Esophagus squamous epithelium (tissue), 4 donors: ENCODE results near the genes SLCO1C1, SPX and BCAT1.

DNA sequence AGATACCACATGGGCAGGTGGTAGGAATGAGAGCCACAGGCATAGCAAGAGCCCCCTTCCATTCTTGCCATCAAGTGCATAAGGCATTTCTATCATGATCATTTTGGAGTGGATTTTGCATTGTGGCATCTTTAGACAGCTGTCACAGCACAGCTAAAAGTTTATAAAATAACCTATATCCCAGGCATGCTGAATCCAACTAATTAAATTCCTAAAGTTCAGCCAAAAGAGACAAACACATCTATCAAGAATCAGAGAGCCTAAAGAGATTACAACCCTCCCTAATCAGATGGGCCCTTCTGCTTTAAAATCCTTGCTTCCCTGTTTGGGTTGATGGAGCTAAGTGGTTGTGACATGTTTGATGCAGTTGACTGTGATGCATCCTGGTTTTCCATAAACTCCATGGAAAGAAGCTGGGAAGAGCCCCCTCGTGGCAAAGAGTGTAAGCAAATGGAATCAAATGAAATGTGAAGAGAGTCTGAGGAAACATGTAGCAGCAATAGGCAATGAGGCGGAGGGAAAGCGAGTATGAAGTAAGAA is 70.6 kb upstream of the SLCO1C1 start:
- PRO-cap, result no peak
- RAMPAGE, long total RNA, 4 experiments, result no peak in any of the 4 experiments

- PRO-cap, result no peak
- RAMPAGE, long total RNA, 4 experiments, result start-site peak on the plus strand in 1 of 4 experiments, at chr12:20695352-20695367 at its widest, 5 reads per replicate
Observed at GRCh38 chr12:20695140-20695700, at the start of gene SLCO1C1. SLCO1C1 (plus strand) TSS chr12:20695332.

DNA sequence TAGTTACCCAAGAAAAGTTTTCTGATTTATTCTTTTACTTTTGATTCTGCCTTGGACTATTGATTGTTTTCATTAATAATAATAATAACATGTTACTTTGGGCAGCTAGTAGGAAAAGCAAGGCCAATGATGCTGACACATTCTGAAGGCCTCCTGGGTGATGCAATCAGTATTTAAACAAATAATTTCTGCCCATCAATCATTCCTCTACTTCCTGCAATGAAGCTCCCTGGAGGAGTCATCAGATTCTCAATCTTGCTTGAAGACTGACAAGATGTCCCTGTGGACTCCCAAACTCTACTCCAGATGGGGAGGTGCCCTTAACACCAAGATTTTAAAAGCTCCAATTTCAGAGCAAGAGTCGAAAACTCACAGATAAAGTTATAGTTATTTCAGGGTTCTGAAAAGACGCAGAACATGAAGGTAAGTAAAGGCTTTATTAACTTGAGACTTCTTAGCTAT is at the start of gene SPX:
Gene SPX (plus strand): TSS at position 241 of the 462 bp plus-strand sequence.
- PRO-cap, result no peak
- RAMPAGE, long total RNA, 4 experiments, result no peak in any of the 4 experiments

DNA sequence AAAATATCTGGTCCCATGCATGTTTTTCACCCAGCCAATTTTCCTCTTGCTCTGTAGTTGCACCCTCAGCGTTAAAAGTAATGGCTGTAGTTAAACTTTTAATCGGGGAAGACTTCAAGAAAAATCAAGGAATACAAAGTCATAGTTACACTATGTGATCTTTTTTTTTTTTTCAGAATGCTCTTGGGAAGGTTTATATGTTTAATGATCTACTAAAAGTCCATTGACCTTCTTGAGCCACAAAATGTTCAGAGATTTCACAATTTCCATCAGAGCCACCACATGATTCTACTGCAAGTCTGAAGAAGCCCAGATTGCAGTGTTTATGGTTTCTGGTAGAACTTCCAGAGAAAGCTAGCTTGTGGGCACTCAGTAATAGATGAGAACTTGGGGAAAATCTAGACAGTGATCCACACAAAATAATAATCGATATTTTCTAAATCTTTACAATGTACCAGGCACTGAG is 38.4 kb downstream of the GYS2 start:
- PRO-cap, result no peak
- RAMPAGE, long total RNA, 4 experiments, result no peak in any of the 4 experiments

DNA sequence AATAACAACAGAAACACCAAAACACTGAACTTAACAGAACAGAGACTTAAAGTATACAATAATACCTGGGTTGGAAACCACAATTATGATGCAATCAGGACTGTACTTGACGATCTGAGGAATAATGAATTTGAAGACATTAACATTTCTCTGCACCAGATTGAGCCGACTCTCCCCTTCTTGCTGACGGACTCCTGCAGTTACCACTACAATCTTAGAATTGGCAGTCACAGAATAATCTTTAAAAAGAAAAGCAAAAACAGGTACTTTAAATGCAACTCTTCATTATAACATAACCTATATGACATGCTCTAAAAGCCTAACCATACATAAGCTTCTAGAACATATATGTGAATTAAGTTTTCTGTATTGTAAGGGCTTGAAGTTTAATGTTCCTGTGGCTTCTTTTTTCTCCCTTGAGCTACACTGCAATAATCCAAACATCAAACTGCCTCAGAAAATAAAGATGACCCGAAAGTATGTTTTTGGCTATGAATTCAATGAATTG is 13.7 kb downstream of the LDHB start:
- PRO-cap, result no peak
- RAMPAGE, long total RNA, 4 experiments, result no peak in any of the 4 experiments

DNA sequence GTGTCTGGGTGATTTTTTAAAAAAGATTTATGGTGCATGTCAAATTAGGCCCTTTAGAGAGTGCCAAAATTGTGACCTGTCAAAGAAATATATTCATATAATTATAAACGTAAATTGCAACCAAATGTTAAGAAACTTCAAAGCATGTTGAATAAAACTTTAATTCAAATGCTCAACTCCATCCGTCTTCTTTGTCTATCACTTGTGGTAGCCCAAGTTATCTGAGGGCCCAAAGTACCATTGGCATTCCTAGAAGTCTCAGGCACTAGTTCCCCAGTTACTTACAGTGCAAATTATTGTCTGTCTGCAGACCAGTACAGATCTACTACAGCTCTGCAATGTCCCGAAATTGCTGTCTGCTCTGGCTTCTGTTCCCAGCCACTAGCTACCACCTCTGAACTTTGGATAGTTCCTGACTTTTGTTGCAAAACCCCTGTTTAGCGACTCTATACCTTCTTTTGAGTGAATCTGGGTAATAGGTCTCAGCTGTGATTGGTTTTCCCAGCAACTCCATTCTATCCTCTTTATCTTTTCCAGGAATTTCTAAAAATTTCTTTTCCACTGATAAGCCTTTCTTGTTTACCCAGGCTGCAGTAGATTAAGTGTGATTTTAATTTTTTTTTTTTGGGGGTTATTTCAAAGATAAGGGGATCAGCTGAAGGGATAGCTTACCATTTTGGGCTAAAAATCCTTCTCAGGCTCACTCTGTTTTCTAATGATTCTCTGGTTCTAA is 16.9 kb downstream of the KCNJ8 start:
- PRO-cap, result no peak
- RAMPAGE, long total RNA, 4 experiments, result no peak in any of the 4 experiments

DNA sequence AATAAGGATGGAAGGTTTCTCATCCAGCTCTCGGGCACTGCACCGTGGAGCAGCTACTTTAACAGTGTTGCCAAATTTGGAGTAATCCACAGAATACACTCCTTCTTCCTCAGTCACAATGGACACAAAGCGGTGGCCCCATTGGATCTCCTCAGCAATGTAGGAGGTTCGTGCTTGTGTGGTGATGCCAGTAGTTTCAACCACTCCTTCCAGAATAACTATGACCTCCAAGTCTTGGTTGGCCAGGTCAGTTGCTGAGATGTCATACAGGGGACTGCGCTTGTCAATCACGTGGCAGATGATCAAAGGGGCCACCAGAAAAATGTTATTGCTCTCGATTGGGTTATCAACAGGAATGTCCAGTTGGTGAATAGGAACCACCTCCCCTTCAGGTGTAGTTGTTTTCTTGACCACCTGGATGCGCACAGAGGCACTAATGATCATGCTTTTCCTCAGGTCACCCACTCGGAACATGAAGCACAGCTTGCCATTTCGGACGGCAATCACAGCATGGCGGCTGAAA is 8.5 kb downstream of the KCNJ8 start:
- PRO-cap, result no peak
- RAMPAGE, long total RNA, 4 experiments, result no peak in any of the 4 experiments

DNA sequence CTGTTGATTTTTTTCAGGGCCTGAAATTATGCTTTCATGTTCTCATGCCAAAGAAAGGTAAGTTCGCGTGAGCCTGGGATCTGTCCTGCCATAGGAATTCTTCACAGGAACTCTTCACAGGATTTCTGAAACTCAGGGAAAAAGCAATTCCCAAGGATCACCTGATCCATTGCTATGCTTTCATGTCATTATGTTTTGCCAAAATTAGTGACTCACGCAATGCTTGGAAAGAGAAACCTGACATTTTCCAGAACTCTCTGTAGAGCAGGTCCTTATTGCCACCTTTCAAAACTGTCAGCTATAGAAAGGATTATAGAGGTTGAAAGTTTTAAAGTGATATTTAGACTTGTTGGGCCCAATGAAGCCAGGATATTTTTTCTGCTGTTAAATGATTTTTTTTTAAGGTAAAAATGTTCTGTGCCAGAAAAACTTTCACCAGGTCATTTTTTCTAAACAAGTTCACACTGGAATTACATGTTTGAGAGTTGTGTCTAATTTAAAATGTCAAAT is 6.3 kb upstream of the KCNJ8 start:
- PRO-cap, result no peak
- RAMPAGE, long total RNA, 4 experiments, result no peak in any of the 4 experiments

DNA sequence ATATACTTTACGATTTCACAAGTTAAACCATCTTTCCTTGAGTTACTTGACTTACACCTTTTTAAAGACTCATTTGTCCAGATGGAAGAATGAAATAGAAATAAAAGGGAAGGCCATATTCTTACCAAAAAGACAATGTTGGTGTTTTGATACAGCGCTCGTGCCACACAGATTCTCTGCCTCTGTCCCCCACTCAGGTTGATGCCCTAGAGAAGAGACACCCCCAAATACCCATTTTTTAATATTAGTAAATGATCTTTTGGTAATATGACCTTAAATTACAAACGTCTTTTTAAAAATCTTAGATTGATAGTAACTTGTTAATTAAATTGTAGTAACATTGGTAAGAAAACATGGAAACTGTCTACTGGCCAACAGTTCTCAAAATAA is 81.8 kb downstream of the ABCC9 start:
- PRO-cap, result no peak
- RAMPAGE, long total RNA, 4 experiments, result no peak in any of the 4 experiments

DNA sequence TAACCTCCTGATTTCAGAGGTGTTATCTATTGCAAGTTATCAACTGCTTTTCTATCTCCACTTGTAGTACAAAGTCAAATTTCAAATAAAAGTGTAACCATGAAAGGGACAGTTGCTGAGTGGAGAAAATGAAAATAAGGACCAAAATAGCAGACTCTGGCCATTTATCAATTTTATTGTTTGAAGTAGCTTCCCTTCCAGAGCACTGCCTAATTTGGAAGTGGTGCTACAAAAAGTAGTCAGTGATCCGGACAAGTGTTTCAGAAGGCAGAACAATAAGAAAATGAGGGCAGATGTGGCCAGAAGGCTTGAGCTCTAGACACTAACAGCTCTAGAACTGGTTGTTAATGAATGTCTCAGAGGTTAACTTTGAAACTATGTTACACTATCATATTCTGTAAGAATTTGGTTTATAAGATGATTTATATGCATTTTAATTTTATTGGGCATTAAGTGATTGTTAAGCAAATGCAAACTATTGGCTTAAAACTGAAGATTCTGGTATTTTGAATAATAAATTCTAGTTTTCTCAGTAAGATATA is 48.9 kb downstream of the ABCC9 start:
- PRO-cap, result no peak
- RAMPAGE, long total RNA, 4 experiments, result no peak in any of the 4 experiments

DNA sequence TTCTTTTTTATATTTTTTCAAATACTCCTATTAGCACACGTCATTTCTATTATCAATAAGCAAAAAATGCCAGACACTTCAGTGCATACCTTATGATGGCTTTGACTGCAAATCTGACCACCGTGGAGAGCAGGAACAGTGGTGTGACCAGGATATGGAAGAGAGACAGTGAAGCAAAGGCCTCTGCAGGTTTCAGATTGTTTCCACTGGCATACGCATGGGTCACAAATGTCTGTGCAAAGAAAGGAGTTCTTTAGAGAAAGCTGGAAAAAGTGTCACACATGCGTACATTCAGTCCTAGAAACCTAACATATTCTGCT is 47.3 kb downstream of the ABCC9 start:
- PRO-cap, result no peak
- RAMPAGE, long total RNA, 4 experiments, result no peak in any of the 4 experiments

DNA sequence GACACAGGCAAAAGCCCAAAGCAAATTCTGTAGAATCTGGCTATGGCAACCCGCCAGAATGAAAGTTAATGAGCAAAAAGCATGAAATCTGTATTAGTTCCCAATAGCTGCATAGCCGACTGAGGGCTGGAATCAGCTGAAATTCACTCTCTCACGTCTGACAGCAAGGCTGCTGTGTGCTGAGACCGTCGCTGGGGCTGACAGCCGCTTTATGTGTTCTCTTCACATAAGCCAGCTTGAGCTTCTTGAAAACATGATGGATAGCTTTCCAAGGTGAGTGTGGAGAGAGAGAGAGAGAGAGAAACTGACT is 74.6 kb upstream of the ST8SIA1 start:
- PRO-cap, result no peak
- RAMPAGE, long total RNA, 4 experiments, result no peak in any of the 4 experiments

DNA sequence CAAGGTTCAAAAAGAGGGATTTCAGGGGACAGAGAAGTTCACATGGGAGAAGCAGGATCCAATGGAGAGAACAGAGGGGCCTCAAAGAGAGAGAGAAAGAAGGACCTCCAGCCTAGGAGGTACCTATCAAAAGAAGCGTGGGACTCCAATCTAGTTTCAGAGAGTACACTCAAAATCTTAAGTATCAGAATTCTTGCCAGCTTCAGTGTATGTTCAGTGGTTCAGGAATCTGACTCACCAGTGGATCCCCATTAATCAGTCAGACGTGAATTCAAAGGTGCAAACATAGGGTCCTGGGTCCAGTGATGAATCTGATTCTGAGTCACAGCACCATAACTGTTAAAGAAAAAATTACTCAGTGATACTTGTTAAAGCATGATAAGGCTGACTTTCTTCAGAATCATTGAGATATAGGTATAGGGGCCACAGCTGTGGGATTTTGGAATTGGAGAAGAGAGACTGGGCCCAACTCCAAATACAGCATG is 33.2 kb downstream of the ETNK1 start:
- PRO-cap, result no peak
- RAMPAGE, long total RNA, 4 experiments, result no peak in any of the 4 experiments

DNA sequence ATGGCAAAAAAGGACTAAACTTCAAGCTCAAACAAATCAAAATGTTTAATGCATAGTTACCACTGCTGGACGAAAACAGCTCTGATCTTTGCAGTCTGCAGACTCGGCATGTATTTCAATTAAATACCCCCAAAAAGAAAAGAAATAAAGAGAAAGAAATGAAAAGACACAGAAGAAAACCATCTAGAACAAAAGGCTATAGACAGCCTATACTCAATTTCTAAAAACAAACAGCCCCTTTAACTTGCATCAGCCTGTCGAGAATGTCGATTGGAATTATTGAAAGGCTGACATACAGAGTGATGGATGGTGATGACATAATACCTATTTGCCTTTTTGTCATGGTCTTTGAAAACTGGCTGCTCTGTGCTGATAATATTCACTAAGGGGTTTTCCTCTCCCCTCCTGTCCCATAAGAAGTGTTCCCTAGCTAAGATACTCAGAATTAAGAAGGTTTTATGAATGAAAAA is 393.7 kb downstream of the SOX5 start:
- PRO-cap, result no peak
- RAMPAGE, long total RNA, 4 experiments, result no peak in any of the 4 experiments

DNA sequence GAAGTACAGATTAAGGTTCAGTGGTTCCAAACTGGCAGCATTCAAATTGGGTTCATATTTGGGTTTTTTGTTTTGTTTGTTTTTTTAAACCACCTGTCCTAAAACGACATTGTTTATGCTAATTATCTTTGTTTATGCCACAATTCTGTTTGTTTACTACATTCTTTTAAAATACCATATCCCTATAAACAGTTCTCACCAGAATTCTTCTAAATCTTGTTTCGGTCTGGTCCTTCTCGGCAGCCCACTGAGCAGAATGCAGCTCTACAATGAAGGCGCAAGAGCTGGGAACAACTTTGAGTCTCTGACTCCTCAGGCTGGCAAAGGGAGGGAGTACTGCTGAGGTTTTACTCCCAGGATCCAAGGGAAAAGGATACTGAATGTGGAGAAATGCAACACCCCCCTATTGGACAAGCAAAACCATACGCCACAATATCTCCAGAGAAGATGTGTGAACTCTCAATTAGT is 5.5 kb downstream of the SOX5 start:
- PRO-cap, result no peak
- RAMPAGE, long total RNA, 4 experiments, result no peak in any of the 4 experiments

- PRO-cap, result no peak
- RAMPAGE, long total RNA, 4 experiments, result no peak in any of the 4 experiments
Observed at GRCh38 chr12:24069651-24070294, 120.3 kb upstream of the SOX5 start.

GRCh38 chr12:24561204-24562270 is 387.4 kb downstream of the BCAT1 start:
- PRO-cap, result bidirectional peak, plus-strand start at chr12:24562228, minus-strand start at chr12:24562126
- RAMPAGE, long total RNA, 4 experiments, result no peak in any of the 4 experiments

GRCh38 chr12:24742403-24742877 is 206.5 kb downstream of the BCAT1 start:
- PRO-cap, result bidirectional peak, plus-strand start at chr12:24742700, minus-strand start at chr12:24742523
- RAMPAGE, long total RNA, 4 experiments, result no peak in any of the 4 experiments

GRCh38 chr12:24948332-24948799 is 535 bp downstream of the BCAT1 start:
- PRO-cap, result unidirectional peak, plus-strand start at chr12:24948630
- RAMPAGE, long total RNA, 4 experiments, result no peak in any of the 4 experiments

DNA sequence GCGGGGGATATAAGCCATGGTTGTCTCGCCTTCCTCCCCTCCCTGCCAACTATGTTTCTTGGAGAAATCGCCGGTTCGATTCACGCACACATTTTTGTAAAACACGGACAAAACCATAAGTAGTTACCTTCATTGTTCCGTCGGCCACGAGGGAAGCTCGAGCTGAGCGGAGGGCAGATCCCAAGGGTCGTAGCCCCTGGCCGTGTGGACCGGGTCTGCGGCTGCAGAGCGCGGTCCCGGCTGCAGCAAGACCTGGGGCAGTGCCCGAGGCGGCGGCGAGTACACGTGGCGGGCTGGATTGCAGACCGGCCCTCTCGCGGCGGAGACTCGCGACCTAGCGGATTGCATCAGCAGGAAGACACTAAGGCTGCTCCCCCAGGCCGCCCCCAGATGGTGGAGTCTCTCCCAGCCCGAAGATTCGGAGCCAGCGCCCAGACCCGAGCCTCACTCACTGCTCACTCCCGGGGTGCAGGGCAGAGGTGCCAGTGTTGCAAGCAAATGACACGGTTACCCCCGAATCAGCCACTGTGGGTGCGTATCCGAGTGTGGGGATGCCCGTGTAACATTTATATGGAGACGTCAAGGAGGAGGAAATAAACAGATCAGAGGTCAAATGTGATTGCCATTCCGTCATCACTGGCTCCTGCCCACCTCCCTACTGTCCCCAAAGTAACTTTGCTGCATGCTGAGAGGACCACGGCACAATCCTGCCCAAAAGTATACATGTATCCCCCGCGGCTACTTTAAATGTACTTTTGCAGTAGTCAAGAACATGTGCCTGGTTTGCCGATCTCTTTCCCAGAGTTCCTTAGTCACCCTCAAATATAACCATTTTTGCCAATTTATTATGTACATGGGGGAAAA is at the start of gene BCAT1:
Gene BCAT1 (minus strand): TSS at position 302 of the 864 bp plus-strand sequence.
- PRO-cap, result unidirectional peak, minus-strand start at position 252 of the sequence; bidirectional peak, plus-strand start at position 340 of the sequence, minus-strand start at position 252 of the sequence
- RAMPAGE, long total RNA, 4 experiments, result start-site peak on the minus strand in 4 of 4 experiments, centred at positions 239 to 277 of the sequence, 7 to 174 reads per replicate